SJSA1 (cell line): ENCODE measurements around the gene GTF2A2.

- RAMPAGE, long total RNA = no peak
Observed at GRCh38 chr15:58440085-58440675, 8.4 kb downstream of the LIPC start.

- RAMPAGE, long total RNA = no peak
Observed at GRCh38 chr15:58458913-58459495, 27.2 kb downstream of the LIPC start.

GRCh38 chr15:58546541-58547090 lies 114.8 kb downstream of the LIPC start:
- RAMPAGE, long total RNA = no peak

- RAMPAGE, long total RNA = no peak
Observed at GRCh38 chr15:58549692-58550318, 118.0 kb downstream of the LIPC start.

GRCh38 chr15:58988252-58988542 lies 734 bp downstream of the RNF111 start:
- RAMPAGE, long total RNA = no peak

GRCh38 chr15:59260117-59260601 lies 53.5 kb downstream of the LDHAL6B start:
- RAMPAGE, long total RNA = no peak

DNA sequence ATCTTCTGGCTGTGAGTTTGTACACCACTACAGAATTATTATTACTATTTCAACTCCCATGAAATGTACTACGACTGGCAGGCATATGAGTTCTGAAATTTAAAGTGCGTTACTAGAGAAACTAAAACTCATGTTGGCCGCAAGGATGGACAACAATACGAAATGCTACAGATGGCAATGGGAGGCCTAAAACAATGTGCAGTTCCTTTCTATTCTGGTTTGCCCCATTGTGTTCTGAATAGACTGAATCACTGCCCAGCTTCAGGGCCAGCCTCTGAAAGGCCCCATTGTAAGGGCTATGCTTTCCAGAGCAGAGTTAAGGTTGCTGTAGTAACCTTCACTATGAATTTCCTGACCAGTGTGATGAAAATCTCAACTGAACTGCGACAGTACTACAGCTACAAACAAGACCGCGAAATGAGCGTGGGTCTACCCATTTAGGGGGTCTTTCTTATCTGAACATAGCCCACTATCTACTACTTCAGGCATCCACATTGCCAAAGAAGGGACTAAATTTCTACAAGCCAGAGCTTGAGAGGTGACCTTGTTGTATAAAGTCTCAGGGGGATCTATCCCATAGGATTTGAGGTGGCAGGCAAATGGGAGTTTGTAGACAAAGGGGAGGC lies 80.2 kb downstream of the MYO1E start:
- RAMPAGE, long total RNA = no peak

DNA sequence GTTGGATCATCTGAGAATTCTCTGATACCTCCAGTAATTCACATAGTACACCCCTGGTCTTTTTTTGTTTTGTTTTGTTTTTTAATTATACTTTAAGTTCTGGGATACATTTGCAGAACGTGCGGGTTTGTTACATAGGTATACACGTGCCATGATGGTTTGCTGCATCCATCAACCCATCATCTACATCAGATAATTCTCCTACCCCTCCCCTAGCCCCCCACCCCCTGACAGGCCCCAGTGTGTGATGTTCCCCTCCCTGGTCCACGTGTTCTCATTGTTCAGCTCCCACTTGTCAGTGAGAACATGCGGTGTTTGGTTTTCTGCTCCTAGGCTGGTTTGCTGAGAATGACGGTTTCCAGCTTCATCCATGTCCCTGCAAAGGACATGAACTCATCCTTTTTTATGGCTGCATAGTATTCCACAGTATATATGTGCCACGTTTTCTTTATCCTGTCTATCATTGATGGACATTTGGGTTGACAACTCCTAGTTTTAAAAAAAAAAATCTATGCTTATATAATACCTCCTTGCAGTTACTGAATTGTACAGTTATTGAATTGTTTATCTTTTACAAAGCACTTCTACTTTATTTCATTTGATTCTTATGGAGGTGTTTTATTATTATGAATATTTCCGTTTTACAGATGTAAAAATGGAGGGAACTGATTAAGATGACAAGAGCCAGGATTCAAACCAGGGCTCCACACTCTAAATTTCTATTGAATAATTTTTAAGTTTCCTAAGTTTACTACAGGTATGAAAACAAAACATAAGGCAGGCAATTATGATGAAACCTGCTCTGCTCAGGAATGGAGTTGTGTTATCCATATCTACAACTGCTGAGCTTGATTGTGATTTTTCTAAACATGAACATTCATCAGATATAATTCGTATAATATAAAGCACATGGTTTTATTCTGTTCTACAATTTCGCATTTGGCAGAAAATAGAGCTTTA lies 35.9 kb downstream of the MYO1E start:
- RAMPAGE, long total RNA = no peak

GRCh38 chr15:59349550-59350584 lies 22.8 kb downstream of the MYO1E start:
- RAMPAGE, long total RNA = no peak

GRCh38 chr15:59549086-59549634 lies 62.4 kb upstream of the GCNT3 start:
- RAMPAGE, long total RNA = no peak

GRCh38 chr15:59549635-59550168 lies 61.9 kb upstream of the GCNT3 start:
- RAMPAGE, long total RNA = no peak

GRCh38 chr15:59656929-59658040 lies at the start of gene GTF2A2:
Gene GTF2A2, minus strand, starts transcription at chr15:59657515.
- RAMPAGE, long total RNA = start-site peak on the minus strand at chr15:59657475-59657540, 3,499 and 2,433 reads in 2 replicates

GRCh38 chr15:60004442-60005520 lies 670 bp downstream of the FOXB1 start:
- RAMPAGE, long total RNA = no peak

- RAMPAGE, long total RNA = no peak
Observed at GRCh38 chr15:60005915-60007001, 2.1 kb downstream of the FOXB1 start.

DNA sequence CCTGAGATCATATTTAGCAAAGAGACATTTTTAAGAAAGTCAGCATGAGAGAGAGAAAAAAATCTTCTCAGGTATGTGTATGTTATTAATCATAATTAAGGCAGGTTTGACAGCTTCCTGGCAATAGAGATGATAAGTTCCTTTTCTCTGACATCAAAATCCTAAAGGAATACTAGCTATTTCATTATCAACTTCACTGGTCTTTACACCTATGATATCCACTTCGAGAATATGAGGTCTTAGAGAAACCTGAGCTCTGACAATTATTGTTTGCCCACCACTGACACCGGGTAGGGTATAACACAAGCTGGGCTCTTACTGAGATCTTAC lies 184.9 kb downstream of the FOXB1 start:
- RAMPAGE, long total RNA = no peak

- RAMPAGE, long total RNA = no peak
Observed at GRCh38 chr15:60299765-60299964, 98.1 kb downstream of the ANXA2 start.

DNA sequence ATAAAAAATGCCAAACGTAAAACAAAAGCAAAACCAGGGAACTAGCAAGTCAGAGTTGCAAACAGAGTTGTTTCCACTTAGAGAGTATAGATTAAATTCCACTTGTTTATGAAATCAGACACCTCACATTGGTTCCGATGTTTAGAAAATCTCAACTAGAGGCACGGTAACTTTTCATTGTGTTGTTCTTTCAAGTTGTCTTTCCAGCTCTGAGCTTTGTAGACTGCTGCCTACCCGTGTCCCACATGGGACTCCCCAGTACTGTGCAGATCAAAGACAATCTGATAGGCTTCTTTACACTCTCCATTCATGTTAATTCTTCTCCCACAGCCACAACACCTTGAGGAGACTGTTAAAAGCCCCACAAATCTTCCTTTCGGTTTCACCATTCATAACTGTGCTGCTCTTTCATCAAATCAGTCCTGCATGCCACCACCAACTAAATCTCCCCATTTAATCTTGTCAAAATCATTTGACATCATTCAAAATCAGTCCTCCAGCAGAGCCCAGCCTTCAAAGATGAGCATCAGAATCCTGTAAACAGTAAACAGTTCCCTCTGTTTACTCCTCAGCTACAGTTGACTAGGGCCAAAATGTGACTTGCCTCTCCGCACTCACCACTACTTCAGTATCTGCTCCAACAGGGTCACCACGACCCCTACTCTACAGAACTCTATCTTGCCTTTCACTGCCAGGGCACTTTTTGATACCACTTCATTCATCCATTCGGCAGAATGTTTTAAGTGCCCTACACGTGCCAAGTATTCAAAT lies 8.4 kb downstream of the ANXA2 start:
- RAMPAGE, long total RNA = no peak

- RAMPAGE, long total RNA = no peak
Observed at GRCh38 chr15:60495453-60495775, 16.5 kb upstream of the ICE2 start.

GRCh38 chr15:60563547-60563995 lies 84.6 kb upstream of the ICE2 start:
- RAMPAGE, long total RNA = no peak

GRCh38 chr15:60589049-60589683 lies 110.2 kb upstream of the ICE2 start:
- RAMPAGE, long total RNA = no peak